ENCODE results near the gene CORT.

GRCh38 chr1:9452349-9453117 is 86.7 kb upstream of the SLC25A33 start:
- RRBS, result no CpG with 5 or more reads among the region's 8 CpGs

GRCh38 chr1:9558594-9559155 is 19.4 kb downstream of the SLC25A33 start:
- RRBS, result no CpG with 5 or more reads among the region's 7 CpGs

GRCh38 chr1:9651998-9652796 is 666 bp downstream of the PIK3CD start:
- RRBS, result 2% methylated on average over 33 of the region's 80 CpGs

- RRBS, result no CpG with 5 or more reads among the region's 8 CpGs
Observed at GRCh38 chr1:9699148-9699441, 47.6 kb downstream of the PIK3CD start.

DNA sequence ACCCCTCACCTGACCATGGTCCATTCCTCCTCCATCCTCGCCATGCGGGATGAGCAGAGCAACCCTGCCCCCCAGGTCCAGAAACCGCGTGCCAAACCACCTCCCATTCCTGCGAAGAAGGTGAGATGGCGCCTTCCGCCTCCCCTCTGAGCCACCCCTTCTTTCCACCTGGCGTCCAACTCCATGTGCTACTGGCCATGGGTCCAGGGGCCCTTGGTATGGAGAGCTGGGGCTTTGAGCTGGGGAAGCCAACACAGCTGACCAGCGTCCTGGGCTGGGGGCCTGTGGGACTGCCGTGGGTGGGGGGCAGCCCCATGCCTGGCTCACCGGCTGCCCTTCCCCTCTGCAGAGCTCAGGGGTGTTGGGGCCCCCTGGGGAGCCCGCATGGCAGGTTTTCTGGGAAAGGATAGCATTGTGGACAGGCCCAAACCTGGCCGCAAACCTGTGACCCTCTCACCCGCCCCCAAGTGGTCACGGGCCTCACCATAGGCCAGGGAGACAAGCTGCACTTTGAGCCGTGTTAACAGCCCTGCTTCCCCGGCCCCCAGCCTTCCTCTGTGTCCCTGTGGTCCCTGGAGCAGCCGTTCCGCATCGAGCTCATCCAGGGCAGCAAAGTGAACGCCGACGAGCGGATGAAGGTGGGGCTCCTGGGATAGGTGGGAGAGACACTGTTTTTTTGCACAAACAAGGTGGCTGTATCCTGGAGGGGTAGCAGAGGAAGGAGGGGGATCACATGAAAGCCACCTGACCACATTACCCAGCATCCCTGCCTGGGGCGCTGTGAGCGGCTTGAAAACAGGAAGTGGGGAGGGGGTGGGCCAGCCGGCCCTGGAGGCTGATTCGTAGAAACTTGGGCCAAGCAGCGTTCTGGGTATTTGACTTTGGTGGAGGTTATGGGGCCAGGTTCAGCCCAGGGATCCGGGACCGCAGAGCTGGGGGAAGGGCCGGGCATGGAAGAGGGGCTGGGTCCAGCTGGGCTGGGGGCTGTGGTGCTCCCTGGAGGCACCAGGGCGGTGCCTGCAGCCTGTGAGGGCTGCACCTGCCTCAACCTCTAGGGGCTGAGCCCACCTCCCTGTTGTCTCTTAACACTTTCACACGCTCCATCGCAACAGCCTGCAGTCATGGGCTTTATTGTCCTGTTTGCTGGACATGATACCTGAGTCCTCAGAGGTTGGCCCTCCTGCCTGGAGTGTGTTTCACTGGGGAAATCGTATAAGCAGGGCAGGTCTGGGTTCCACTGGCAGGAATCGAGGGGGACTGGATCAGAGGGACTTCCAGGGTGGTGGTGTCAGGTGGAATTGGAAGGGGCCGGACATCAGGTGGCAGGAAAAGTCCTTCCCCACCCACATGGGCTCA is 65.9 kb downstream of the PIK3CD start:
- RRBS, result 3% methylated on average over 3 of the region's 38 CpGs

GRCh38 chr1:10210915-10211399 is 587 bp downstream of the KIF1B start:
- RRBS, result 4% methylated on average over 27 of the region's 49 CpGs

DNA sequence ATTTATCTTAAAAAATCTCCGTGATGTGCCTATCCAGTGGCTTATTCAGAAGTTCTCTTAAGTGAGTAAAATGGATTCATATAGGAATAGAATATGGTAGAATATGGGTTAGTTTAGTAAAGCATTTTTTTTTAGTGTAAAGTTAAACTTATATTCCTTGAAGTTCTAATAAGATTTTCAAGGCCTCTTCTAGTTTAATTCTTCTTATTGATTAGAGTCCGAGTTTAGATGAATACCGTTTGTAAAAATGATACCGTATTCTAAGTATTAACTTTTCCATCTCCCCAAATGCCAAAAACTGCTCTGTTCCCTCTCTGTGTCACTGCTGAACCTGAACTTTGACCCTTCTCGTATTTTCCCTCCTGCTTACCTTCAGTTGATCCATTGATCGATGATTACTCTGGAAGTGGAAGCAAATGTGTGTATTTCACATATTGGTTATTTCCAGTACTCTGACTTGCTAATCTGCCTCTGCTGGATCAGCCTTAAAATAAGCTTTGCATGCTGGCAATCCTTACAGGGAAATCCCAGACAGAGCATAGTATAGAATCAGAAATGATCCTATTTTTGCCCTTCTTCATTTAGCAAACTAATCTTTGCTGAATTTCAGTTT is 68.5 kb downstream of the KIF1B start:
- RRBS, result no CpG with 5 or more reads among the region's 6 CpGs

DNA sequence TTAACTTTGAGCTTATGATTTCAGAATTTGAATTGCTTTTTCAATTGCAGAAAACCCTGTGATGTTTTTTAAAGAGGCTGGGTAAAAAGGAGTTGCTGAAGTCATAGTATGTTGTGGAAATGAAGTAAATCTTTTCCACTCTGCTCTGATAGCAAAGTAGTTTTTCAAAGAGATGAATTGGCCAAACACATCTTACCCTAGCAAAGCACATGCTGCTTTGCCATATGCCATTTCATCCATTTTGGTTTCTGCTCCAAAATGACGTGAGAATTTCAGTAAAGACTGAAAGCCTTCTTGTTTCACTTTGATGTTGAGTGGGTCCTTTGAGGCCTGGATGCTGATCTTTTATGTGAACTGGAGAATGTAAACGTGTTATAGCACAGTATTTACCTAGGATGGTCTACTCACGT is 73.4 kb upstream of the PGD start:
- RRBS, result no CpG with 5 or more reads among the region's 3 CpGs

DNA sequence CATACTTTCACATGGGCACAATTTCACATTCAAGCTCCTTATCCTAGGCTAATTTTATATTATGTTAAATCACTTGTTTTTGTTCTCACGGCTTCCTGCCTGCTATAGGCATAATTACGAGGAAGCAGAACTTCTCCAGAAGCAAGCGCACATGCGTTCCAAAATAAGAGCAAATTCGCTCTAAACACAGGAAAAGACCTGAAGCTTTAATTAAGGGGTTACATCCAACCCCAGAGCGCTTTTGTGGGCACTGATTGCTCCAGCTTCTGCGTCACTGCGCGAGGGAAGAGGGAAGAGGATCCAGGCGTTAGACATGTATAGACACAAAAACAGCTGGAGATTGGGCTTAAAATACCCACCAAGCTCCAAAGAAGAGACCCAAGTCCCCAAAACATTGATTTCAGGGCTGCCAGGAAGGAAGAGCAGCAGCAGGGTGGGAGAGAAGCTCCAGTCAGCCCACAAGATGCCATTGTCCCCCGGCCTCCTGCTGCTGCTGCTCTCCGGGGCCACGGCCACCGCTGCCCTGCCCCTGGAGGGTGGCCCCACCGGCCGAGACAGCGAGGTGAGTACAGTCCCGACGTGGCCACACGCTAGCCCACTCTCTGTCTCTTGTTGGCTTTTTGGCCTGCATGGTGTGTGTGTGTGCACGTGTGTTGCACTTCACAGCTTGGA is at the start of gene CORT:
CORT (plus strand) TSS at position 271 of the 672 bp plus-strand sequence.
- RRBS, result 94% methylated on average over 4 of the region's 21 CpGs

GRCh38 chr1:10475063-10475979 is 571 bp downstream of the PEX14 start:
- RRBS, result 3% methylated on average over 6 of the region's 36 CpGs

DNA sequence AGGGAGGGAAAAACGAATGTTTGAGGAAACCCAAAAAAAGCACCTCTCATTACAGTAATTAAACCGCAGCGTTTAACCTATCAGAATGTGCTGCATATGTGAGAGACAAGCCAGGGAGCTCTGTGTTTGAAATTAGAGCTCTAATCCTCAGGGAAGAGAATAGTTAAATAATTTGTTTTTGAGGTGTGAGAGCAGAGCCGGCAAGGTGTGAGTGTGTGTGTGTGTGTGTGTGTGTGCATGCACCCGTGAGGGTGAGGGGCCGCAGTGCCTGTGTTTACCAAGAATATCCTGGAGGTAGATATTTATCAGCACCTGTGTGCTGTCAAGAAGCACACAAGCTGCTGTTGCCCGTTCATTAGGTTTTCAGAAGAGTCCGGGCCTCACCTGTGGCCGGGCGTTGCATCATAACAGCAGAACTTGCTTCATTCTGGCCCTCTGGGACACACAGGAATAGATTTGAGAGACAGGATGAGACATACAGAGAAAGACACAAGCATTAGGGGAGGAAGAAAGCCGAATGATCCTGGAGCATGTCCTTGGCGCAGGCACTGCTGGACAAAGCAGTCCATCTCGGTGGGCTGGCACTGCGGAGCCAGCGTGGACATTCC is 80.8 kb downstream of the PEX14 start:
- RRBS, result no CpG with 5 or more reads among the region's 15 CpGs

DNA sequence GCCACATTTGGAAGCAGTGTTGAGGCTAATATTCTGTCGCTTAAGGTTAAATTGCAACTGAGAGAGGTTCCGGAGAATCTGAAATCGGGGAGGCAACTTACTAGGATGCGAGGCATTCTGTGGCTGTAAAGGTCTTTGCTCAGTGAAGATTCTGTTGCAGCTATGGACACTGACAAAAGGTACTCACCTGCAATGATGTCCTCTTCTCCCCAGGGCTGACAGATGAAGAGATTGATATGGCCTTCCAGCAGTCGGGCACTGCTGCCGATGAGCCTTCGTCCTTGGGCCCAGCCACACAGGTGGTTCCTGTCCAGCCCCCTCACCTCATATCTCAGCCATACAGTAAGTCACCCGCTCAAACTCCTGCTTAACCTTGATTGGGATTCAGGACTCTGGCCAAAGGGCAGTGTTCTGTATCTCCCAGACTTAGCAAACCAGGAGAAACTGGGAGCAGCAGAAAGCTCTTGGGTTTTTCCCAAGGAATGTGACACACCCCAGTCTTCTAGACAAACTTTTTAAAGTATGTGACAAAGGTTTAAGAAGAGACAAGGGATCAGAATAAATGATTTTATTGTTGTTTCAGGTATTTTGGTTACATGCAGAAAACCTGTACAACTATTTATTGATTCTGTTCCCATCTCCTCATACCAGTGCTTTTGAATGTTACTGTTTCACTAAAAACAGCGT is 124.4 kb downstream of the PEX14 start:
- RRBS, result no CpG with 5 or more reads among the region's 9 CpGs

GRCh38 chr1:10657507-10658142 is 138.8 kb downstream of the CASZ1 start:
- RRBS, result no CpG with 5 or more reads among the region's 15 CpGs

- RRBS, result no CpG with 5 or more reads among the region's 32 CpGs
Observed at GRCh38 chr1:10668010-10668770, 128.3 kb downstream of the CASZ1 start.

DNA sequence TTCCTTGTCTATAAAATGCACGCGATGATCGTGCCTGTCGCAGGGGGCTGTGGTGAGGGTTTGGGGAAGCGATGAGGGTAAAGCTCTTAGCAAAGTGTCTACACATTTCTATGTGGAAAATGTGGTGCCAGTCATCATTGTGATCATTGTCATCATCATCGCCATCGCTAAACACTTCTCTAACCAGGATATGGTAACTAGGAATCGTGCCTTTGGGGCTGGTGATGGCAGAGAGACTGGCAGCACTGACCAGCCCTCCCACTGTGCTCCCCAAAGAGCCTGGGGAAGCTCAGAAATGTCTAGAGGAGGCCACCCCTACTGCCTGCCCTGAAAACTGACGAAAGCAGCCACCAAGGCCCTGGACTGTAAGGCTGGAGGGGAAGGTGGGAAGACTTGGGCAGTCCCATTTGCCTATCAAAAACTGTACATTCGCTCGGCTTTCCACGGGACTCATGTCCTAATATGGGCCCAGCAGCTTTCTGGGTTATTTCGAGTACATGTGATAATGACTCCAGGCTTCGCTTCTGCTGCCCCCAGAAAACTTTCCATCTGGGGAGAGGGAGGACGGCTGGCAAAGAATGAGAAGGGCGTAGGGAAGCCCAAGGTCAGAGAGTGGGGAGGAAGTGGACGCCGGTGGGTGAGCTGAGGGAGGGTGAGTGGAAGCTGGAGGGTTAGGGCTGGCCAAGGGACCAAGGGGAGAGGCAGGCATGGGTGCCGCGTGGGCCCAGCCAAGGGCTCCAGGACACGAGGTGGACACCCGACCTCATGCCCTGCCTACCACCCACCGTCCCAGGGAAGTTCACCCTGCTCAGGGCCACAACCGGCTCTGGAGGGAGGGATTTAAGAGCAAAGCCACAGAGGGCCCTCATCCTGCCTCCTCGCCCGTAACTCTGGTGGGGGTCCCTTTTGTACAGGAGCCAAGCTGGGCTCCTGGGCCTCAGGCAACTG is 76.0 kb downstream of the CASZ1 start:
- RRBS, result no CpG with 5 or more reads among the region's 26 CpGs

DNA sequence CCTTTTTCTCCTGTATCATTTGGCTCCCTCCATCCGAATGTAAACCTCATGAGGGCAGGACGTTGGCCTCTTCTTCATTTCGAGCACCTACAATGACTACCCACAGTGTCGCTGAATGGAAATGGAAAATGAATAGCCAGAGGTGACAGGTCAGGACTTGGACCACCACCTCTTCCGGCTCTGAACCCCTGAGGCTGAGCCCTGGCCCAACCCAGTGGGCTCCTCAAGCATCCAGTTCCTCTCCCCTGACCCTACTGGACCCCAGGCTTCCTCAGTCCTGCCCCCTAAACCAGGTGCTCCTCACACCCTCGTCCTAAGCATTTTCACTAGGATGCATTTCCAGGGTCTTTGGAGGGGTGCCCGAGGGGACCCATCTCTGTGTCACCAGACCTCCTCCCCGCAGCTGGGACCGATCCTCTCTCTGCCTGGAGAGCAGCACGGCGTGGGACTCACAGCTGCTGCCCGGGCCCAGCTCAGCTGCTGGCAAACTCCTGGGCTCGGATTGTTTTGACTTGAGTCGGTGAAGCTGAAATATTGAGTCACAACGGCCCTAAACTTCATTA is 42.1 kb downstream of the CASZ1 start:
- RRBS, result no CpG with 5 or more reads among the region's 15 CpGs

DNA sequence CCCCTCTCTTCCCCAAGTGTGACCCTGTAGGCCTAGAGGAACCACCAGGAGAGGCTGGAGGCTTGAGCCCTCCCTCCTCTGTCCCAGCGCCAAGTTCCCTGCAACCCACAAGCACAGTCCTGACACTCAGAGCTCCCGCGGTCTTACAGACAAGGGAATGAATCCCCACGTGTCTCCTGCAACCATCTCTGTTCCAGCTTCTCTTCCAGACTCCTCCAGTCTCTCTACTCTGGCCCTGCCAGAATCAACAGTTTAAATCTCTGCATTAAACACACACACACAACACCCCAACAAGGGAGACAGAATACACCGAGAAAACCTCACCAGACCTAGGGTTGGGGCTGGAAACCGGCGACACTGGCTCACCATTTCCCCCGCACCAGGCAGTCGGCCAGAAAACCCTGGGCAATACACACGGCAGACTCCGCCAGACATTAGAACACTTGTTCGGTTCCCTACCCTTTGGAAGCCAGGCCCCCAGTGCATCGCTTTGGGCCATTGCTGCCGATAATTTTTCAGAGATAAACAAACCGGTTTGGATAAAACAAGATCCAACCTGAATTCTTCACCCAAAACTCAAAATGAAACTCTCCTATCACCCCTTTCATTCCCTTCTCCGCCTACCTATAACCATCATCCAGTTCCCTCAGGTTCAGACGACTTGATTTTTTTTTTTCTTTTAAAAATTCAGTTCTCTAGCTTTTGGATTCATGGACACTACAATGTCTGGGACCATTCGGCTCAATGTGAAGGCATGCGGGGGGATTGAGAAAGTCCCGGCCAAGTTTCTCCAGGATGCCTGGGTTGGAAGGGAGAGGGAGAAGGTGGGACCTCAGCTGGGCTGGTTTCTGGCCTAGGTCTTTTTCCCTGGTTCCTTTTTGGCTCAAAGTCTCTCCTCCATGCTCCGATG is 21.5 kb downstream of the CASZ1 start:
- RRBS, result no CpG with 5 or more reads among the region's 21 CpGs

DNA sequence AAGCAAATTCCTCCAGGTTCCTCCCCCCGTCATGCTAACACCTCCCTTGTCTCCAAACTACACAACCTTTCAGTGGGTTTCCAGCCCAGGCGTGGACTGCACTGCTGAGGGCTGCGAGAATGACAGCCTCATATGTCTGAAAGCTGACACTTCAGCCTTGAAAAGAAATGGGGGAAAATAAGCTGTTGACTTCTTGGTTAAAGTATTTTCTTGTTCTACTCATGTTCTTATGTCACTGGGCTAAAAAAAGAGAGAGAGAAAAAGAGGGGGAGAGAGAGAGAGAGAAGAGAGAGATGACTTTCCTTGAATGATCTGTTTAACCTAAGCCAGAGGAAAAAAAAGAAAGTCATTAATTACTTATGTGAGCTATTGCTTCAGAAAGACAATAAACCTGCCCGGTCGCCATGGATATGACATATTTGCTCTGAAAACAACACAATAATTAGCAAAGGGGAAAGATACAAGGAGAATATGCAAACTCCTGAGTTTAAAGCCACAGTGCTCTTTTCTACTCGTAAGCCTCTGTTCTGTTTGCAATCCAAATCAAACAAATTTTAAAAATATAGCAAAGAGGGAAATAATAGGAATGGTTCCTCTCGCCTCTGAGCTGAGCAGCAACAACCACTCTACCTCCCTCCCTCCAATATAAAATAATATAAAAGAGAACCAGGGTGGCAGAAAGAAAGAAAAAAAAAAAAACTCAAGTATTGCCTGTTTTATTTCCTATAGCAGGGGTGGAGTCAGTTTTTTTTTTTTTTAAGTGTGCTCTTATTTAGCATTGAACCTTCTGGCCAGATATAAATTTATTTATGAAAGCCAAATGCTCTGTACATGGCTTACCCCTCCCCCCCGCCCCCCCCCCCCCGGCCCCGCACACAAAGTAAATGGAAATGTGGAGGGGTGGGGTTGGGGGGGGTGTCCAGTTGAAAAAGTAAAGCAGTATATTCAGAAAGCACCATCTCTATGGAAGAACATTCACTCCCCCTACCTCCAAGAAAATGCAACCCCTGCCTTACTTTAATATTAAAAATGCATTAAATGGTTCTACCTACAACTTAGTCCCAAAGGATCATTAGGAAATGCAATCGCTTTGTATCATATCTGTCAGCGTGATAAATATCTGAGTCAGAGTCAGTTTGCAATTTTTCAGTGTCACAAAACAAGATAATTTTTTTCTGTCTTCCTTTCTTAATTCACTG is 4.6 kb downstream of the CASZ1 start:
- RRBS, result no CpG with 5 or more reads among the region's 12 CpGs

GRCh38 chr1:10980026-10980659 is 1.7 kb downstream of the C1orf127 start:
- RRBS, result 32% methylated on average over 2 of the region's 18 CpGs

DNA sequence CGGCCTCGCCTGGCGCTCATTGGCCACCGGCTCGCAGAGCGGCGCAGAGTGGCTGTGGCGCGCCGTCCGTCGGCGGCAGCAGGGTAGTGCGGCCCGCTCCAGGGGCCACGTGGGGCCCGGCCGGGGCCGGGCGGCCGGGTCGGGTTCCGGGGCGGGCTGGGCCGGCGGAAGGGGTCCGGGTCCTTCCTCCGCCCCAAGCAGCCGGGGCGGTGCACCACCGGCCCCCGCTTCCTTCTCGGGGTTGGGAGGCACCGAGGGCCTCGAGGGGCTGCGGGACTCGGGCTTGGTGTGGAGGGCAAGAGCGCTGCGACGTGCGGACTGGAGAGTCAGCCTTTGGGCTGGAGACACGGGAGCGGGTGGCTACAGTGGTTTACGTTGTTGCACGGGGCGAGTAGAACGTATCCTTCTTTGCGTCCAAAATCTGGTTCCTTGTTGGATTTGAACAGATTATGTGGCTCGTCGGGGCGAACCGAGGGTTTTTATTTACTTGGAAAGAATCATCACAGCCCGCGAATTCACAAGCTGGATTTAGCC is 355 bp upstream of the SRM start:
- RRBS, result 3% methylated on average over 13 of the region's 54 CpGs

Data from GM19240 (cell line).